ReNcell CX (cell line): ENCODE results near the gene SLC44A1.

GRCh38 chr9:105243998-105245252, at the start of gene SLC44A1:
TSS of gene SLC44A1 (plus strand) at chr9:105244651.
- PRO-cap, result bidirectional peak, plus-strand start at chr9:105244618, minus-strand start at chr9:105244361; unidirectional peak, minus-strand start at chr9:105244864

- PRO-cap, result no peak
These were observed 8.0 kb downstream of the SLC44A1 start for GRCh38 chr9:105252413-105252958.

DNA sequence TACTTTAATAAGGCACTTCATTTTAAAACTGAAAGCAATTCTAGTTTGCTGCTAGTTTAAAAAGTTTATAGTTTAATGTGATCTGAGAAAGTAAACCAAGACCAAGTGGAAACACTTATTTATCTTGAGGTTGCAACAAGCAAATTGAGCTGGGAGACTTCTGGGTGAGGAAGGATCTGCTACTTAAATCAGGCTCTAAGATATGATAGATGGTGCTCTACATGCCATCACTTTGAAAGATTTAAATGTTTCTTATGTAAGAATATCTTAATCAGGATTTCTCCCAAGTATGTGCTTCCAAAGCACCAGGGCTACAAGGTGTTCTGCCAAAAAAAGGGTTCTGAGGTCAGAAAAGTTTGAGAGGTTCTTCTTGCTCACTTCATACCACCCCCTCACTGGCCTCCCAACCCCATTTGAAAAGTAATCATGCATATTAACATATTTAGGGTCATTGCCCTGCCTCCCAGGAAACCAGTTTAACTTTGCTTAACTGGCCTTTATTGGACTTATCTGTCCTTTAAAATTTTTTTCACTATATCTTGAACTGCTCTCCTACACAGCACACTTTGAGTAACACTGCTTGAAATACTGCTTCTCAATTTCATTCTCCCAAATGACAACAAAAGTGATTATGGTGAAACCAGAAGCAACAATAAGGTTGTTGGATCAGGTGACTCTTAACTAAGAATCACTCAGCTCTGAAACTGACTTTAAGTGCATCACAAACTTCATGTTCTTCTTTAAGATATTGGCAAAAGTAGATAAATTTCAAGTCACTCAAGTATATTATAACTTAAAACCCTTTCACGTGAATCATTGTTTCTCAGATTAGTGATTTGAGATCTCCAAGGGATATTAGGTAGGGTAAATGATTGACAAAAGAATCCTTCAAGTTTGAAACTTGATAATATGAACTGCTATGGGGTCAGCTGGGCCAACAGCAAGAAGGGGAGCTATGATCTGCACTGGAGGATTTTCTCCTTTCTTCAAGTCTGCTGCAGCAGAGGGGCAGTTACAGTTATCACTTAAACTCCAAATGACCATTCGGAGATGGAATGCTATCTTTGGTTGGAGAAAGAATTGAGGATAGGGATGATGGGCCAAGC, 15.7 kb downstream of the SLC44A1 start:
- PRO-cap, result no peak

DNA sequence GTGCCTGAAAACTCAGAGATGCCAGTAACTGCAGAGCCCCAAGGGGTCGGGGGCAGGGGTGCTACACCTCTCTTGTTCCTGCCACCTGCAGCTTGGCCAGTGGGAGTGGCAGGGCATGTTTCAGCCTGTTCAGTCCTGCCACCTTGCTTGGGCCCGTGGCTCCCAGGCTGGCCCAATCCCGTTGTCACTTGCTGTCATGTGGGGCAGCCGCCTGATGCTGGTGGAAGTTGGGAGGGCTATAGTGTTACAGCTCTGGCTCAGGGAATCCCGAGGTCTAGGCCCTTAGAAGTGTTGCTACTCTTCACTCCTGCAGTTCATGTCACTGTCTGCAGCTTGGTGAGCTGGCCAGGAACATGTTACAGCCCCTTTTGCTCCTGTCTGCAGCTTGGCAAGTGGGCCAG, 10.1 kb downstream of the FSD1L start:
- PRO-cap, result no peak

- PRO-cap, result no peak
These were observed 24.0 kb downstream of the FKTN start for GRCh38 chr9:105581838-105582417.

DNA sequence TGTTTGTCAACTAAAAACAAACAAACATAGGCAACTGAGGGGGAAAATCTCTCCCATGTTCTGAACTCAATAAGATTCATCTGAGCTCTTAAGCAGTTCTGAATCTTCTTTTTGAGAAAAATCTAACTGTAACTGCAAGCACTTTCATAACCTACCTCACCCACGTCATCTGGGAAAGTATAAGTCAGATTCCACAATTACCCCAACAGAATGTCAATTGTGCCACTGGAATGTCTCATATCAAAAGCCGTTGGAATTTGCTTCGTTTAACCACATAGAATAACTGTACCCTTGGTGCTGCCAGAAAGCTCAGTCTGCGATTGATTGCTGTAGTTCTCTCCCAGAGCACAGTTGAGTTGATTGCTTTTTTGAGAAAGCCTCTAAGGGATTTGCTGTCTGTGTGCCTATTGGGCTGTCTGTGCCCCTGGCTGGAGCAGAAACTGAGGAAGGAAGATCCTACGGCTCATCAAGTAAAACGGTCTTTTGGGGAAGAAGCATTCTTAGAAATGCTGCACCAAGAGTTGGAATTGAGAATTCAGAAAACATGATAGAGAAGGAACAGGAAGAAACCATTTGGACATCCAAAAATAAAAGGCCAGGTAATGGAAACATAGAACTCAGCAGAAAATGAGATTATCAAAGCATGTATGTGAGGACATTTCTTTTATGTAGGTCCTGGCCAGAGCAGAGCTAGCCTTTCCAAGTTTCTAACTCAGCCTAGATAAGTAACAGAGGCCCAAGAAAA, 583.7 kb downstream of the TMEM38B start:
- PRO-cap, result no peak

GRCh38 chr9:106829363-106829680, 33.6 kb upstream of the ZNF462 start:
- PRO-cap, result no peak

DNA sequence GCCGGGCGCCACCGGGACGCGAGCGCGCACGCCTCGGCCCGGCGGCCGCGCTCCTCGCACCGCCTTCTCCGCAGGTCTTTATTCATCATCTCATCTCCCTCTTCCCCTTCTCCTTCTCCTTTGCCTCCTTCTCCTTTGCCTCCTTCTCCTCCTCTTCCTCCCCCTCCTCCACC, 659 bp upstream of the ZNF462 start:
- PRO-cap, result no peak

- PRO-cap, result no peak
These were observed 13.5 kb downstream of the ZNF462 start for GRCh38 chr9:106876400-106876863.

GRCh38 chr9:107136355-107136753, 146.7 kb upstream of the RAD23B start:
- PRO-cap, result no peak

DNA sequence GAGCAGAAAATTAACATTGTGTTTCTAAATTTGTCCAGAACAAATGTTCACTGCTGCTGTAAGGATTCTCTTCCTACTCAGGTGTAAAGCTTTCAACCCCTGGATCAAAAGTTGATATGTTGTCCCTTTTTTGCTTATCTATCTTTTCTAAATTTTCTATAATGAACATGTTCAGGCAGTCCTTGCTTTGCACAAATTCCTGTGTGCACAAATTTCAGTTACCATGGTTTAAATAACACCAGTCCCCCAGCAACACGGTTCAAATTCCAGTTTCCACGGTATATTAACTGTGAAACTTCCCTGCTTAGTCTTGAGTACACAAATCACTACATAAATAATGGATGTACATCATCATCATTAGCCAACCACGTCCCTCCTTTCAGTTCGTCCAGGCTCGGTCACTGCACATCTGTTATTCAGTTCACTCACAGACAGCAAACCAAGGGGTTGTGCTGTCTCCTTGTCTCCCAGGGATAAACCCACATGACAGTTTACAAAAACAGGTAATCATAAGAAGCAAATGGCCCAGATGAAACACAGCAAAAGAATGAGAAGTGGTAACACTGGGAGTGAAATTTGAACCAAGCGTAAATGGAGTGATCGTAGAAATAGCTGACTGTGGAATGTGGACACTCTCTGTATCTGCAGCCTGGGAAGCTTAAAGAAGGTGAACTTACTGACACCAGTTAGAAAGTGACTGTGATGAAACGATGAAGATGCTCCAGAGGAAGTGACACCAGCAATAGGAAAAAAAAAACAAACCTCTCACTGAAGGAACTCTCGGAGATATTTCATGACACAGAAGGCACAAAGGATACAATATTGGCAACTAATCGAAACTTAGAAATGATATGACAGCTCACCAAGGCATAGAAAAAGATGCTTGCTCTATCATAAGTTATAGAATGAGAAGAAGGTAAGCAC, 61.0 kb upstream of the RAD23B start:
- PRO-cap, result bidirectional peak, plus-strand start at position 425 of the sequence, minus-strand start at position 279 of the sequence

GRCh38 chr9:107294224-107295026, 11.3 kb downstream of the RAD23B start:
- PRO-cap, result no peak

DNA sequence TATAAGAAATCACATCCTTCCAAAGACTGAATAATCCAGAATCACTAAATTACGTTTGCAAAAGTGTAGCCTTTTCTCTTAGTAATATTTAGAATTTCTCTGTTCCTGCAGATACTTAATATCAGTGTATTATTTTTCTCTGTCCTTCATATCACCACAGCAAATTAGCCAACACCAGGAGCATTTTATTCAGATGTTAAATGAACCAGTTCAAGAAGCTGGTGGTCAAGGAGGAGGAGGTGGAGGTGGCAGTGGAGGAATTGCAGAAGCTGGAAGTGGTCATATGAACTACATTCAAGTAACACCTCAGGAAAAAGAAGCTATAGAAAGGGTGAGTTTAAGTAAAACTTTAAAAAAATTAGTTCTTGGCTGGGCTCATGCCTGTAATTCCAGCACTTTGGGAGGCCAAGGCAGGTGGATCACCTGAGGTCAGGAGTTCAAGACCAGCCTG, 41.6 kb downstream of the RAD23B start:
- PRO-cap, result no peak

GRCh38 chr9:107491368-107492082, 2.0 kb upstream of the KLF4 start:
- PRO-cap, result no peak

DNA sequence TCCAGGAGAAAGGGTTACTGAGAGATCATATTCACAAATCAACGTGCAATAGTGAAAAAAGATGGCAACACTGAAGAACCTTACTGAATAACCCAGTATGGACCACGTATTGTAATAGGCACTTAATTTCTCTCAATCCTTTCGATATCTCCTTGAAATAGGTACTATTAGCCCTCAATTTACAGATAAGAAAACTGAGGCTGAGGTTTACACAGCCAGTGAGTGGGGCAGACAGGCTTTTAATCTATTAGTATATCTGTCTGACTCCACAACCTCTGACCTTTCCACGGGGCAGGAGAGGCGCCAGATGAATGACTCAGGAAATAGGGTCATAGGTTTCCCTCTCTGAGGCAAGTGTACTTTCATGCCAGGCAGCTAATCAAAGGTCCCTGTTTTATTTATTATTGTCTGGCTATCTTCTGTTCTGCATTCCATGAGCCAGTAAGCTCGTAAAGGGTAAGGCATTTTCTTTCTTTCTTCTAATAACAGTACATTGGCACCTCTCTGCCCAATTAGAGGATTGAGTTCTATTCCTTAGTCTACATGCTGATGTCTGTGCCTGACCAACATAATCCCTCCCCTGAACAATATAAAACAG, 79.6 kb upstream of the KLF4 start:
- PRO-cap, result no peak

GRCh38 chr9:107638577-107639411, 149.2 kb upstream of the KLF4 start:
- PRO-cap, result no peak

DNA sequence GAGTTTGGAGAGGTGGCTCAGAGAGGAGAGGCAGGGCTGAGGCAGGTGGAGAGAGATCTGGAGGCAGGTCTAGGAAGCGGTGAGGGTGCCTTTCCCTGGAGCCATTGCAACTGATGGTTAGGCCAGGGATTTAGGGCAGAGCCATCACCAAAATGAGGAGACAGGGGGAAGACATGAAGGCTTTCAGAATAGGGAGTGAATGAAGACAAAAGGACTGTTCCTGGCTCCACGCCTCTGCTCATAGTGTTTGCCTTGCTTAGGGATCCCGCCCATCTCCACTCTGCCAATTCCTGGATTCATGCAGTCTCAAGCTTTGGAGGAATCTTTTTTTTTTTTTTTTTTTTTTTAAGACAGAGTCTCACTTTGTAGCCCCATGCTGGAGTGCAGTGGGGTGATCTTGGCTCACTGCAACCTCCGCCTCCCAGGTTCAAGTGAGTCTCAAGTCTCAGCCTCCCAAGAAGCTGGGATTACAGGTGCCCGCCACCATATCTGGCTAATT, 251.0 kb upstream of the KLF4 start:
- PRO-cap, result no peak

GRCh38 chr9:108002604-108003061, 513.1 kb upstream of the KLF4 start:
- PRO-cap, result no peak

GRCh38 chr9:108093959-108094617, 604.5 kb upstream of the KLF4 start:
- PRO-cap, result no peak

DNA sequence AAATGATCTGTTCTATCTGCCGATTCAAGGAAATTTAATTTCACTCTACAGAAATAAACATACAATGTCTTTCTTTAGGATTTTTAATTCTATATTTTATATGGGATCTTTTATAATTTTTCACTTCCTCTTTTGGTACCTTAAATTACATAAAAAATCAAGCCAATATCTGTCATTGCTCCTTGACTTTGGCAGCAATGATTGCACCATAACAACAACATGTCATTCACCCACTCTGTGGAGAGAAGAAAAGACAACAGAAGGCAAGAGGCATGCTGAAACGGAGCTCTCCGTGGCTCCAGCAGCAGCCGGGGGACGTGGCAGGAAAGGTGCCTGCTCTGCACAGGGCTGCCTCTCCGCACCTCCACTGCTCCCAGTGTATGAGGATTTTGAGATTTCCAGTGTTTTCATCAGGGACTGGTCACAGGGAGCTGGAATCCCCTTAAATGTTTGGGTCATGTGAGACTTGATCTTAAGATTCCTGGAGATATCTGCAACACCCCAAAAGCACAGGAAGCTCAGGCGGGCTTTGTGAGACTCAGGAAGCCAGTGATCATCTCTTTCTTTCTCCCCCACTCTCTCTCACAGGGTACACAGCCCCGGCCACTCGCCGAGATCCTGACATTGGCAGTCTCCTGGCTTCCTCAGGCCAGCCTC, 74.8 kb downstream of the ACTL7B start:
- PRO-cap, result unidirectional peak, minus-strand start at position 376 of the sequence